Endothelial cell (in vitro differentiated cells): Measurements from ENCODE around the gene LRP6.

DNA sequence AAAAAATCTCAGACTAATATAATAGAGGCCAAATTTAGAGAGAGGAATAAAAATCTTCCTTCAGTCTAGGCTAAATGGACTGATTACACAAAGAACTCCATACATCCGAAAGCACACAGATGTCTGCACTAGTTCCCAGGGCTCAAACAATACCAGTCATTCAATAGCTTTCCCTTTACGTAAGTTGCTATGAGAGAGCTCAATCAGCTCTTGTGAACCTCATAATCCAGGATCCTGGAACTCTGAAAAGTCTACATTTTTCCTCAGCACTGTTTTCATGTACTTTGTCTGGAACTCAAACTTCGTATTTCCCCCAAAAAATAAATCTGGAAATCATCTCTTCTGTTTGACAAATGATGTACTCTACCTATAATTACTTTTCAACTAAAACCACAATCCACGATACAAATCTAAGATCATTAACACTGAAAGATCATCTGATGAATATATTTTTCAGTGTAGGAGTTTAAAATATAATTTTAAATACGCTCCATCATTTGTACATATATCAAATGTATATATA is 25.8 kb downstream of the LRP6 start:
- PRO-cap = bidirectional peak, plus-strand start at position 222 of the sequence, minus-strand start at position 125 of the sequence

DNA sequence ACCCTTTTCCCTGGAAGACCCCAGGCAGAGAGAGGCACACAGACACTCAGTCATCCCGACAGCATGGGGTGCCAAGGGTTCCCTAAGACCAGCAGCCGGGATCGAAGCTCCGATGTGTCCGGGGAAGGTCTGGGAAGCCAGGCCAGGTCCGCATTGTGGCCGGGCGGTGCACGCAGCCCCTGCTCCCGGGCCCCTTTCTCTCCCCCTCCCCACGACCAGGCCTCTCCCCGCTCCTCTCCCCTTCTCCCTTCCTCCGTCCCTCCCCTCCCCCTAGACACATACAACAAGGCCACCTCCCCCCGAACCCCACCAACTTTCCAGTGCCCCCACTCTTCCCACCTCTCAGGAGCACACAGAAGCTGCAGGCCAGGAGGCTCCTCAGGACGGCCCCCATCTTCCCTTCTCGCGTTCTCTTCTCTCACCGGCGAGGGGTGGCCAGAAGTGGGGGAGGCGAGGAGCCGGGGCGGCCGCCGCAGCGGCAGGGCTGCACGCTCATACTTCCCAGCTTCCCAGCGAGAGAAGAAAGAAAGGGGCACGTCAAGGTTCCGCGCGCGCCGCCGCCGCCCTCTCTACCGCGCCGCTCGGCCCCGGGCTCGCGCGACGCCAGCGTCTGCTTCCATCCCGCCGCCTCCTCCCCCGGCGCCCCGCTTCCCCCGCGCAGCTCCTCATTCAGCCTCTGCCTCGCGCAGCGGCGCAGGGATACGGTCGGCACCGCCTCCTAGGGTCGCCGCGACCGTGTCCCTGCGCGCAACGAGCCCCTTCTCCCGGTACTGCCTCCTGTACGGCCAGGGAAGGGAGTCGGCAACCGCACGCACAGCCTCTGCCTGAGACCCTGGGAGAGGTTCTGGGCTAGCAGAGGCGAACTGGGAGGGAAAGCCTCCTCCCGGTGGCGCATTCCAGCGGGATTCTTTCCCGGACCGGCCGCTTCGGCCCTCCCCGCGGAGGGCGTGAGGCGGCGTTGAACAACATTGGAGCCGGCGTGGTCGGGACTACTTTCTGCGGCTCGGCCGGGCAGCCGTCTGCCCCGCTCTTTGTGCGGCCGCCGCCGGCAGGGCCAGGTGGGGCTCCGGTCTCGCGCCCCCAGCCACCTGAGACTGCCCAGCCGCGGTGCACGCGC is at the start of gene LRP6:
Gene LRP6 (minus strand): TSS at position 703 of the 1,117 bp plus-strand sequence.
- PRO-cap = bidirectional peak, plus-strand start at position 355 of the sequence, minus-strand start at position 157 of the sequence; bidirectional peak, plus-strand start at position 438 of the sequence, minus-strand start at position 413 of the sequence; bidirectional peak, plus-strand start at position 668 of the sequence, minus-strand start at position 650 of the sequence; bidirectional peak, plus-strand start at position 1,026 of the sequence, minus-strand start at position 846 of the sequence

- PRO-cap = no peak
Observed at GRCh38 chr12:12405678-12406361, 48.9 kb downstream of the BORCS5 start.

DNA sequence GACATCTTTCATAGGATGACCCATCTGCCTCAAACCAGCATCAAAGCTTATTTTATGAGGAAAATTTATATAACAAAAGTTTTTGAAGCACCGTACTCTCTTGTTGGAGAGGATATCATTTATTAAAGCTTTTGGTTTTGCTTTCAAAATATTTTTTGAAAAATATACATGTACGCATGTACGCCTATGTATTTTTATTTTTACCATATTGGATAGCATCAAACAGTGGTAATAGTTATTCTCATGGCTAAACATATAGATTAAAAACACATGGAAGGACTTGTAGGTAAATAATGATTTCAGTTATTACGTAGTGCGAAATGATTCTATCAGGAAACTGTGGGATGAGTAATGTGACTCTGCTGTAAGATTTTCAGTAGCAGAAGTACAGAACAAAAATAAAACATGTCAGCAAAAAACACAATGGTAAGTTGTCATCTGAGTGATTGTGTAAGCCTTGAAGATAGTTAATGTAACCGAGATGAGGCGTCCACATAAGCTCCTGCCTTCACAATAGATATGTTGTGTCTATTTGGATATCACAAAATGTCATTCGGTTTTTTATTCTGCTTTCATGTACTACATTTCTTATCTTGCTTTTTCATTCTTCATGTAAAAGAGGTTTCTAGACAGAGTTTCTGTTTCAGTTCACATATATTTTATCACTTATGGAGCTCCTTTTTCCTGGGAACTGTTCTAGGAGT is 99.7 kb downstream of the BORCS5 start:
- PRO-cap = no peak

GRCh38 chr12:12469093-12469878 is 93.4 kb downstream of the DUSP16 start:
- PRO-cap = no peak

DNA sequence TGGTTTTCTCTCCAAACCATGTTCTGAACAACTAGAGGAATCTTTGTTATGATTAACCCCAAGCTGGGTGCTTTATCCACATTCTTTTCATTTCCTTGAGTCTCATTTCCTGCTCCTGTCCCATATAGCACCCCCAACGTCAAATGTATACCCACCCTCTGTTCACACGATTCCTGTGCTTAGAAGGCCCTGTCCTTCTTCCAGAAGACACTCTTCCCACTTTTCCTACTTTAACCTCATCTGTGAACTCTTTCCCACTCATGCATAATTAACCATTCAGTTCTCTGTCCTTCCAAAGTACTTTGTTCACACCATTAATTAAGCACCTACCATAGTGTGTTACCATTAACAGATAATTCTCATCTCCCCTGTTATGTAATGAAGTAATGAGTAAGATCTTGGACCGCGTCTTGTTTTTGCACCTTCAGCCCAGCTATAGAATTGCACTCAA is 74.6 kb downstream of the DUSP16 start:
- PRO-cap = no peak

GRCh38 chr12:12492818-12493776 is 69.6 kb downstream of the DUSP16 start:
- PRO-cap = no peak

DNA sequence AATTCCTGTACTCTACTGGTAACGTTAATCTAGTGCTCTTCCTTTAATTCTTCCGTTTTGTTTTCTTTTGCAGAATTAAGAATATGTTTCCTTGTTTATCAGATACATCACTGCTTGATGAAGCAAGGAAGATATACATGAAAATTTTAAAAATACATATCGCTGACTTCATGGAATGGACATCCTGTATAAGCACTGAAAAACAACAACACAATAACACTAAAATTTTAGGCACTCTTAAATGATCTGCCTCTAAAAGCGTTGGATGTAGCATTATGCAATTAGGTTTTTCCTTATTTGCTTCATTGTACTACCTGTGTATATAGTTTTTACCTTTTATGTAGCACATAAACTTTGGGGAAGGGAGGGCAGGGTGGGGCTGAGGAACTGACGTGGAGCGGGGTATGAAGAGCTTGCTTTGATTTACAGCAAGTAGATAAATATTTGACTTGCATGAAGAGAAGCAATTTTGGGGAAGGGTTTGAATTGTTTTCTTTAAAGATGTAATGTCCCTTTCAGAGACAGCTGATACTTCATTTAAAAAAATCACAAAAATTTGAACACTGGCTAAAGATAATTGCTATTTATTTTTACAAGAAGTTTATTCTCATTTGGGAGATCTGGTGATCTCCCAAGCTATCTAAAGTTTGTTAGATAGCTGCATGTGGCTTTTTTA is 3.9 kb downstream of the CDKN1B start:
- PRO-cap = no peak

- PRO-cap = no peak
Observed at GRCh38 chr12:12722065-12723192, 5.3 kb downstream of the CDKN1B start.

DNA sequence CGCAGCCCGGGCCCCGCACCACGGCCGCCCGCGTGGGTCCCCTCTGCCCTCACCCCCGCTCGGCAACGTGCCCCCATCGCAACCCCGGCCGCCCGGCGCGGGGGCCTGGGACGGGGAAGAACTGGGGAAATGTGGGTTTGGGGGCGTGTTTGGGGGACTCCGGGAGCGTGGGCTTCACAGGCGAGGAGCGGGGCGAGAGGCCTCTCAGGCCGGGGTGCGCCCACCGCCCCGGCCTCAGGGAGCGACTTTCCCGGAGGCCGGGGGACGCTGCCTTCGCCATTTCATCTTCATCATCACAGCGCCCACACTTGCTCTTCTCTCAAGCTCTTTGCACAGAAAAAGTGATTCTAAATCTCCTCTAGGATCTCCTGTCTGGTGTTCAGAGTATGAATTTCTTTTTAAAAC is 7.2 kb downstream of the CDKN1B start:
- PRO-cap = no peak

DNA sequence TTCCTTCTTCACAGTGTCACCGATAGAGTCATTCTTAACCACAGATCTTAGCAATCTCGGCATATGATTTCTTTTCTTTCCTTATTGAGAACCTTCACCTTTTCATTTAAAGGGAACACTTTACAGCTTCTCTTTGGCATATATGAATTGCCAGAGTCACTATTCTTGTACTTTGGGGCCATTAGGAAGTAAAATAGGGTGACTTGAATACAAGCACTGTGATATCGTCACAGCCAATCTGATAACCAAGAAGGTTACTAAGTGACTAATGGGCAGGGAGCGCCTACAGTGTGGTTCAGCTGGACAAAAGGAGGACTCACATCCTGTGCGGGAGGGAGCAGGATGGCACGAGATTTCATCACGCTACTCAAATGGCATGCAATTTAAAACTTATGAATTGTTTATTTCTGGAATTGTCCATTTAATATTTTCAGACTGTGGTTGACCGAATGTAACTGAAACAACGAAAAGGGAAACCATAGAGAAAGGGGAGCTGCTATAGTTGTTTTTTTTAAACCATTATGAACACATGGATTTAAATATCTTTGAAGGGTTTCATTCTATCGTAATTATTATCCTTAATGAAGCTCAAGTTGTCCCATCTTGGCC is 26.6 kb upstream of the APOLD1 start:
- PRO-cap = no peak

DNA sequence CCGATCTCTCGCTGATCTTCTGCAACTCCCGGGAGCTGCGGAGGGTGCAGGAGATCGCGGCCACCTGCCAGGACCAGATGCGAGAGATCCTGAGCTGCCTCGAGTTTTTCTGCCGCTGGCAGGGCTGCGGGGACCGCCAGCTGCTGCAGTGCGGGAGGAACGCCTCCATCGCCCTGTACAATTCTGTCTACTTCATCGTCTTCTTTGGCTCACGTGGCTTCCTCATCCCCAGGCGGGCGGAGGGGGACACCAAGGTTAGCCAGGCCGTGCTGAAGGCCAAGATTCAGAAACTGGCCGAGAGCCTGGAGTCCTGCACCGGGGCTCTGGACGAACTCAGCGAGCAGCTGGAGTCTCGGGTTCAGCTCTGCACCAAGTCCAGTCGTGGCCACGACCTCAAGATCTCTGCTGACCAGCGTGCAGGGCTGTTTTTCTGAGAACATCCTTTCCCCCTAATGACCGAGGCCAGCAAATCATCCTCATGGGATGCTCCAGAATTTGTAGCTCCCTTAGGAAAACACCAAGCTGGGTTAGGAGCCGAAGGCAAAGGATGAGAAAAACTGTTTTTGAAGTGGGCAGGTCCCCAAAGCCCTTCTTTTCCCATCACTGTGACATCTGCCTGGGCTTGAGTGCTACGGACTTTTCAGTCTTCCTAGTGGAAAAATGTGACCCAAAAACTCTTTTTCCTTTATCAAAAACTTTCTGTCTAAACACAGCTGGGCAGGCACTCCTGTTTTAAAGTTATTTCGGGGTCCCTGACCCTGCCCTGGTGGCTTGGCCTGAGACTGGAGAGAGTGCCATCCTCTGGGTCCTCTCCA is 2.0 kb downstream of the APOLD1 start:
- PRO-cap = no peak

DNA sequence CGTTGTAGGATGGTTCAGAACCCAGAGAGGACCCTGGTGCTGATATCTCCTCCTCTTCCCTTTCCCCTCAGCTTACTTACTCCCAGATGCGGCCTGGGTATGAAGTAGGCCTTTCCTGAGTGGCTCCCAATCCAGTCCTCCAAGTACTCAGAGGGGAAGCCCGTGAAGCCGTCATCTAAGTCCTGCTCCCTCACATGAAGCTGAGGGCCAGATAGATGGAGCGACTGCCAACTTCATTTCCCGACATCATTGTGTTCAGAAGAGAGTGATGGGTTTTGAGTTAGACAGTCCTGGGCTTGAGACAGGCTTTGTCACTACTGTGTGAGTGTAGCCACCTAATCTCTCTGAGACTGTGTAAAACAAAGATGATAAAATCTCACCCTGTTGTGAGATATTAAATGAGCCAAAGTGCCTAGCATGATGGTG is 2.7 kb downstream of the APOLD1 start:
- PRO-cap = no peak

GRCh38 chr12:12837551-12838240 is 24.6 kb downstream of the DDX47 start:
- PRO-cap = no peak

GRCh38 chr12:12839741-12840492 is 26.8 kb downstream of the DDX47 start:
- PRO-cap = no peak

- PRO-cap = no peak
Observed at GRCh38 chr12:12885518-12885903, 5.9 kb upstream of the GPRC5A start.

- PRO-cap = unidirectional peak, plus-strand start at chr12:12904181; unidirectional peak, plus-strand start at chr12:12904251
Observed at GRCh38 chr12:12903385-12904452, 12.4 kb downstream of the GPRC5A start.

- PRO-cap = unidirectional peak, plus-strand start at chr12:13043590
Observed at GRCh38 chr12:13043384-13043977, 700 bp upstream of the FAM234B start.

DNA sequence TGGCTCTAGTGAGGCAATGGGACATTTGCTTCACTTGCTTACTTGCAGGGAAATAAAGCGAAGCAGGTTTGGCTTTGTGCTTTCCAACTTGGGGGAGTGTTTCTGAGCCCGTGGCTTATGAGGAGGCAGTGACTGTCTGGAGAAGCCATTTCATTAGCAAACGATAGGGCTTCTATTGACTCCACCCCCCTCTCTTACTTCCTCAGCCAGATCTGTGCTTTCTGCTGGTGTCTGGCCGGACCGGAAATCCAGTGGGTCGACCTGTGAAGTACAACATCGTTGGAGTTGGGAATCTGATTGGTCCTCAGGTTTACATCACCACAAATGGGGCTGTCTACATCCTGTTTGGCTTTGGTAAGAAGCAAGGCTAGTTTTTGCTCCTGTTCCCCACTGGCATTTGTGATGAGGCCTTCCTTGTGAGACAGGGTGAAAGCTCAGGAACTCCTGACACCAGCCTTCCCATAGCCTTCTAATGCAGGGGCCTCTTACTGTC is 22.3 kb downstream of the FAM234B start:
- PRO-cap = no peak

DNA sequence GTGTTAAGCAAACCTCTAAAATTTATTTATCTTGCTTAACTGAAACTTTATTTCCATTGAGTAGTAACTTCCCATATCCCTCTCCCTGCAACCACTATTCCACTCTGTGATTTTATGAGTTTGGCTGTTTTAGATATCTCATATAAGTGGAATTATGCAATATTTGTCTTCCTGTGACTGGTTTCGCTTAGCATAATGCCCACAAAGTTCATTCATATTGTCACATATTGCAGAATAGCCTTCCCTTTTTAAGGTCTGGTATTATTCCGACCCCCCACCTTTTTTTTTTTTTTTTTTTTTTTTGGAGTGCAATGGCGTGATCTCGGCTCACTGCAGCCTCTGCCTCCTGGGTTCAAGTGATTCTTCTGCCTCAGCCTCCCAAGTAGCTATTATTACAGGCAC is 247.6 kb downstream of the EMP1 start:
- PRO-cap = no peak